Trachea (tissue), 1 donor: ENCODE results near the genes ADGRF4, DEFB110, DEFB112 and GSTA2.

GRCh38 chr6:47146352-47147237 lies 104.5 kb upstream of the ADGRF1 start:
- PRO-cap: no peak

- PRO-cap: no peak
Observed at GRCh38 chr6:47698223-47698897, at the start of gene ADGRF4. TSS of gene ADGRF4 (plus strand) at chr6:47698580.

GRCh38 chr6:47740491-47741042 lies 41.3 kb upstream of the OPN5 start:
- PRO-cap: no peak

DNA sequence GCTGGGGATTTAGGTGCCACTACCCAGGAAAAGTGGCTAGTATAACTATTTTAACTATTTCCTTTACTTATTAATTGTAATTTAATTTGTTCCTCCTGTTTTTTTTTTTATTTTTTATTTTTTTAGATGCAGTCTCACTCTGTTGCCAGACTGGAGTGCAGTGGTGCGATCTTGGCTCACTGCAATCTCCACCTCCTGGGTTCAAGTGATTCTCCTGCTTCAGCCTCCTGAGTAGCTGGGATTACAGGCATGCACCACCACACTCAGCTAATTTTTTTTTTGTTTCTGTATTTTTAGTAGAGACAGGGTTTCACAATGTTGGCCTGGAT lies 167.4 kb downstream of the MMUT start:
- PRO-cap: unidirectional peak, minus-strand start at position 104 of the sequence

DNA sequence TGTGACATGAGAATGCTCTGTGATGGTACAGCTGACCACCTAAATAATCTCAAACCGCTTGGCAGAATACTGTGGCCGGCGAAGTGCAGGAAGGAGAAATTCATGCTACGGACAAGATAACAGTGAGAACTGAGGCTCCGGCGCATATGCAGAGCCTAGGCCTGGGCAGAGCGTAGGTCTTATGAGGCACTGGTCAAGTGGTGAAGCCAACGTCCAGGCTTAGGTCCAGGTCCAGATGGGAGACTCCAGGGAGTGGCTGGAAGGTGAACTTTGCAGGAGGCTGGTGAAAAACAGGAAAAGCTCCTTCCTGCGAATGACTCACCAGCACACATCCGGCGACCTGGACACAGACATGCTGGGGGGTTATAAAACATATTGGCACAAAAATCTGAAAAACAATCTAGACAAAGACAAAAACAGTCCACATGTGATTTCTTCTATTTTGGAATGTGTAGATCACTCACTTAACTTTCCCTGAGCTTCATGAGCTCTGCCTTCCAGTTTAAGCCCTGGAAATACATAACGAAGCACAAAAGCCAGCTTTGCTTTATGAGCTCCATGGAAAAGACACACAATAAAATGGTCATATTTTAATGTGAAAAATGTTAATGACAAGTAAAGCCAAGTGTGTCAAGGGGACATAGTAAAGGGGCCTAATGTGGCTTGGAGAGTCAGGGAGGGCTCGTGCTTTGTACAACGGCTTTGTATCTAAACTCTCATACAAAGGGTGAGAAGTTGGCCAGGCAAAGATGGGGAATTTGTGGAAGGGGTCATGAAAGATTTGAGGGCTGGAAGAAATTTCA lies 15.5 kb downstream of the C6orf141 start:
- PRO-cap: no peak

DNA sequence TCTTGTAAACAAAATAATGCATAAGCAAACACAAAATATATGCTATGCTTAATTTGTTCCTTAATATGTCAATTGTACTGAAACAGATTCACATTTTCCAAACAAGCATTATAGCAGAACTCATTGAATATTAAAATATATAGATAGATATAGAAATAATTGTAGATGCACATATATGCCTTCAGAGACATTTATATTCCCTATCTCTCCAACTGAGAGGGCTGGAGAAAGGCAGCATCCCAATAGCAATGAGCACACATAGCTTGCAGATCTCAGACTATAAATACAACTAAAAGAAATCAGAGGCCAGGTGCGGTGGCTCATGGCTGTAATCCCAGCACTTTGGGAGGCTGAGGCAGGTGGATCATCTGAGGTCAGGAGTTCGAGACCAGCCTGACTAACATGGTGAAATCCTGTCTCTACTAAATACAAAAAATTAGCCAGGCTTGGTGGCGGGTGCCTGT lies 42.9 kb downstream of the C6orf141 start:
- PRO-cap: no peak

DNA sequence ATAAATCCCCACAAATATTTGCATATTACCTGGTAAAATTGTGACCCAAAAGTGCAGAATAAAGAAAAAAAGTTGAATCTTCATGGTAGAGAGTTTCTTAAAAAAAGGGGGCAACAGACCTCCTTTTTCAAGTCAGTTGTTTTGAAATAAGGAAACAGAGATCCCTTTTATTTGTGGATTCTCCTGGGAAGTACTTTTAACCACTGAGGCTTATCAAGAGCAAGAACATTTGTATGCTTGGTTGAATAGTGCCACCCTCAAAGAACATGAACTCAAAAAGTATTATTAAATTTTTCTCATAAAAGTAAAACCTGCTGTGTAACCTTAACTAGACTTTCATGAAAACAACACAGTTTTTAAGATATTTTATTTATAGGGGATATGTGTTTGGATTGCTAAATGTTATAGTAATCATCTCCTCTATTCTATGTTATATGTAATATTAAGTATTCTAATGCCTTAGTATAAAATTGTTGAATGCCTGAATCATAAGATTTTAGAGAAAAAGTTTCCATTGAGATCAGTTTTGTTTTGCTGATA lies at the start of gene DEFB110:
DEFB110 (minus strand) TSS at position 143 of the 540 bp plus-strand sequence.
- PRO-cap: no peak

- PRO-cap: no peak
Observed at GRCh38 chr6:50049832-50050313, at the start of gene DEFB112. TSS of gene DEFB112 (minus strand) at chr6:50049929.

DNA sequence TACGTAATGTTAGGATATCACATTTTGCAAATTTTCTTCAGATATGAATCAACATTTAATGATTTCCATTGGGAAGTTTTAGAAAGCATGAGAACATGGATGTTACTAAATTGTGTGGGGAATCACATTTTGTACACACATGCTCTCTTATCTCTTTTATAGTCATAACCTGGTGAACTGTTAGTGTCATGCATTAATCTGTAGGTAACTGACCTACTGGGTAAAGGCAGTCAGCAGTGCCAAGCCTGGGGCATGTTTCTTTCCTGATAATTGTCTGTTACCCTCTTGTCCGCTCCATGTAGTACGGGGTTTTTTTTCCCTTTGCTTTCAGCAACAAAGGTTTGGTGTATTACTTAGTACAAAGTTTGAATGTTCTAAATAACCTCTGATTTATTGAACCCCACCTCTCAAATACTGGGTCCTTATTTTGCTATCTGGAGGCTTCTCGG lies 498.9 kb downstream of the TFAP2B start:
- PRO-cap: no peak

DNA sequence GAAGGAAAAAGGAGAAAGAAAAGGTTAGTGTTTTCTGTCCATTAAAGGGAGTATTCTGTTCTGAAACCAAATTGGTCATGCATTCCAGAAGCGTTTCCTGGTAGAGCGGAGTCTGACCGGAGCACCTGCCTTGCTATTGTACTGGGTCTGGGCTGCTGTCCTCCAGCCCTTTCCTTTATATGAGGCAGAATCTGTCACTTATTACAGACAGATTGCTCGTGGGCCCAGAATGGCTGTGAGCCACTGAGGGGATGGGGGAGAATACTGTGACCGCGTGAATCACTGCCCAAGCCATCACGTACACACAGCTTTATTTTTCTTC lies 573.5 kb downstream of the PKHD1 start:
- PRO-cap: no peak

DNA sequence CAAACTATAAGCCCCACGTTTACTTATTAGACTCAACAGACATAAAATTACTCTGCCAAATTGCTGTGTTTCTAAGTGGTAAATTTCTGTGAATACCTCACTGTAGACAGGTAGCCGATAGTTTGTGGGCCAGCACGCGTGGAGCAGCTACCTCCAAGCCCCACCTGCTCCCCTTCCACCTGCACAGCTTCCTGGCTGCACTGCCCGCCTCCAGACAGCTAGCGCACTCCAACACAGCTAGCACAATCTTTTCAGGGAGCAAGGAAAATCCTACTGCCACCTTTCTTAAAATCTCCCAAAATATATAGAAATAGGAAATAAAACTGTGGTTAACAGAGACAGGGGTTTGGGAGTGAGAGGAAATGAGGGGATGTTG lies 349.4 kb downstream of the PKHD1 start:
- PRO-cap: no peak

DNA sequence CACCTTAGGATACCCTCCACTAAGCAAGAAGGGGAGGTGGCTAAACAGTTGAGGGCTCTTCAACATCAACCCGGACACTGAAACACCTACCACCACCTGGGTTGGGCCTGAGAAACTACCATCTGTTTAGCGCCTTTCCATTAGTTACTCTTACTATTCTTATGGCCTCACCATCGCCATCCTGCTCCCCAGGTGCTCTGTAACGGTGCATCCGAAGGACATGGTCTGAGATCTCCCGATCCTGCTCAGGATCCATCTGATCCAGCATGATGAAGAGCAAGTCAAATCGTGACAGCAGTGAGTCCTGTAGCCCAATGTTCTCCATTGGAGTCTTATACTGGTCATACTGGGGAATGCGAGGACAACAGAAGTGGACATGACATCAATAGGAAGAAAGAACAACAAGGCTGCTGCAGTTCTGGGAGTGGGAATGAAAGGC lies 11.0 kb downstream of the MCM3 start:
- PRO-cap: no peak

DNA sequence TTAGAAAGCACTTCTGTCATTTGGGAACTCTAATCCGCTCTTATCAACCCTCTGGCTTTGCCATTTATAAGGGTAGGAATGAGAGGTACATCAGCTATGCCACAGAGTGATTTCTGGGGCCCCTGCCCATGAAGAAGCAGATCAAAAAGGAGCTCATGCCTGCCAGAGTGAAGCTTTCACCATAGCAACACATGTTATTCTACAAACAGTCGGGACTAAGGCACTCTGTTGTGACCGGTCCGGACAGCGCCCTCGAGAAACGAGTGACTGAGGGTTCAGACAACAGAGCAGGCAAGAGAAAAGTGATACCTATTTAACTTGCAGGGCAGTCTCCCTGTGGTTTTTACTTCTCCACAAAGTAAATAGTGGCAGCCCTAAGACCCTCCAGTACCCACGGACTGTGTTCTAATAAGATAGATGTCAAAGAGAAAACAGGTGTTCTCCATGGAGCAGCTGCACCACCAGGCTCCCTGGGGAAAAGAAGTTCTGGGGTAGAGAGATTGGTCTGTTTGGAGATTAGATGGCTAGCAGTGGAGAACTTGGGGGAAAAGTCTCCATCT lies 5.6 kb downstream of the TRAM2 start:
- PRO-cap: no peak

- PRO-cap: no peak
Observed at GRCh38 chr6:52579071-52579618, 2.3 kb upstream of the TRAM2 start.

- PRO-cap: no peak
Observed at GRCh38 chr6:52763186-52763748, at the start of gene GSTA2. TSS of gene GSTA2 (minus strand) at chr6:52763475.

GRCh38 chr6:52918205-52918739 lies 8.8 kb upstream of the GSTA3 start:
- PRO-cap: no peak

- PRO-cap: no peak
Observed at GRCh38 chr6:52993908-52994415, 1.1 kb downstream of the GSTA4 start.

GRCh38 chr6:53067884-53068676 lies 2.9 kb downstream of the FBXO9 start:
- PRO-cap: no peak

DNA sequence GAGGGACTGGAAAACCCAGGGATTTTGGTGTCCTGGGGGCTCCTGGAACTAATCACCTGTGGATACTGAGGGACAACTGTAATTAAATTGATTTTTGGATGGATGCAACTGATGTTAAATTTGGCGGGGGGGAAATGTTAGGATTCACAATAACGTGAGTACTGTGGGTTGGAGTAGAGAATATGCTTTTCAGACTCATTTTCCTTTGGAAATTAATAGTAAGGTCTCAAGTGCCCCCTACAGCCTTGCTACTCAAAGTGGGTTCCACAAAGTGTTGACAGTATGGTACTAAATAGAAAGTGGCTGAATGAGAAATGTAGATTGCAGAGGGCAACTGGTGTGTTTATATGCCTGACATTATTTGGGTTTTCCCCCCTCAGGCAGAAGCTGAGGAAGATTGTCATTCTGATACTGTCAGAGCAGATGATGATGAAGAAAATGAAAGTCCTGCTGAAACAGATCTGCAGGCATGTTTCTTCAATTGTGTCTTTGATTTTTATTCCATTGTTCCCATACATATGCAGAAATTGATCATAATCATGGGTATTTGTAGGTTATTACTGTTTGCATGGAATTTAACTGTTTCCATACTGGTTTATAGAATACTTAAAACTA lies 5.6 kb downstream of the FBXO9 start:
- PRO-cap: no peak

- PRO-cap: no peak
Observed at GRCh38 chr6:53306529-53307831, 41.8 kb downstream of the ELOVL5 start.